ENCODE measurements around the gene CNIH4.

GRCh38 chr1:222891938-222892566 is 77.2 kb downstream of the DISP1 start:
- PRO-cap: no peak

DNA sequence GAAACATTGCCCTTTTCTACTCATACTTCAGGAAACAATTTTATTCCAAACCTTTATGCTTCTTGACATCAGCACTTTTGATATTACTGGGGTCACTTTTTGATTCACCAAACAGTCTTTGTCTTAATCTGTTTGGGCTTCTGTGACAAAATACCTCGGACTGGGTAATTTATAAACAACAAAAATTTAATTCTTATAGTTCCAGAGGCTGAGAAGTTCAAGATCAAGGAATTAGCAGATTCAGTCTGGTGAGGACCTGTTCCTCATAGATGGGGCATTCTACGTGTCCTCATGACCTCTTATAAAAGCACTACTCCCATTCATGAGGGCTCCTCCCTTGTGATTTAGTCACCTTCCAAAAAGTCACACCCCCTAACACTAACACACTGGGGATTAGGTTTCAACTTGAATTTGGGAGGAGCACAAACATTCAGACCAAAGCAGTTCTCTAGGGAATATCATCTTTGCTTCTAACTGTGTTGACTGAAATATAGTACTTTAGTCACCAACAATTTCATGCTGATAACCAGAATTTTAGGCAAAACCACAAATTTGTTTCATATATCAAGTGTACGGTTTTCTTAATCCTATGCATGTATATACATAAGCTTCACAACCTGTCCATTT is 141.5 kb downstream of the TLR5 start:
- PRO-cap: no peak

- PRO-cap: no peak
These were observed 28.2 kb downstream of the TLR5 start for GRCh38 chr1:223114843-223115298.

DNA sequence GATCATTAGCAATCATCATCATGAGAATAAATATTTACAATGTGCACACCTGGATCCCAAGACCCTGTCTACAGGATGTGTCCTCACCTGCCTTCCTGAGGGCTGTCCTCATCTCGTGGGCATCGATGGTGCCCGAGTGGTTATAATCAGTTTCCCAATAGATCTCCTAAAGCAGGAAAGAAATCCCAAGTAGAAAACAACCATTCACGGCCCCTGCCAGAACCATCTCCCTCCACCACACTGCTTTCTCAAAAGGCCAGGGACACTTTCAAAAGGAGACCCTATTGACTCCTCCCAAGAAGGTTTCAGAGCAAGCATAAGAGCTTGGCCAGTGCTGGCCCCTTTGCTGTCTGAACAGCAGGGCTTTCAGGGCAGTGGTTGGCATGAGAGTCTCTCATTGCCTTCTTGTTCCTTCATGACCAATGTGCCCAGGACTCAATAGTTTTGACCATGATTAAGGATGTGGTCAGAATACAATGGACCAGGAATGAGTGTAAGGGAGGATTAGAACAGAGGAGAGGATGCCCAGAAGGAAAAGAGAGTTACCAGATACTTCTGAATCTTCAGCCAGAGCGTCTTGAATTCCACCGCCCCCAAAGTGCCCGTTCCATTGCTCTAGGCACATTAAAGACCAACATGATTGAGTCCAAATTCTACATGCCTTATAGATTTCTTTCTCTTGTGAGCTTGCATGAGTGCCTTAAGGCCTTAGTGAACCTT is 120.7 kb downstream of the CAPN8 start:
- PRO-cap: no peak

GRCh38 chr1:223655270-223655519 is 10.3 kb downstream of the CAPN8 start:
- PRO-cap: no peak

DNA sequence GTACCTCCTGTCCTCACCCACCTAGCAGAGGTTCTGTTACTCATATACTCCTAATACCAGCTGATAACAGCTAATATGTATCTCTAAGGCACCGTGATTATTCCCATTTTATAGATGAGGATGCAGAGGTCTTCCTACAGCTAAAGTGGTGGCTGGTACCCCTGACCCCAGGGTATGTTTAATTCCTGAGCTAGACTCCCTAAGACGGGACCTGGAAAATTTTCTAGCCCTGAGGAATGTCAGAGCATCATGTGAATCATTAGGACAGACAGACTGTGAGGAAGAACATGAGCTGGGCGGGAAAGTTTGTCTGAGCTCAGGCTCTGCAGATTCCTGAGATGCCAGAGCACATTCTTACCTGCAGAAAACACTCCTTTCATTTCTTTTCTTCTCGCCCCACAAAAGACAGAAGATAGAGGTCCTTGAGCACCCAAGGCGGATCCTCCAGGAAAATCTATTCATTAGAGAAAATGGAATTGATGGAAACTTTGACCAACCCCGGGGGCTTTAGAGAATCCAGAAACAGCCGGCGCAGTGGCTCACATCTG is 6.5 kb downstream of the CAPN2 start:
- PRO-cap: no peak

DNA sequence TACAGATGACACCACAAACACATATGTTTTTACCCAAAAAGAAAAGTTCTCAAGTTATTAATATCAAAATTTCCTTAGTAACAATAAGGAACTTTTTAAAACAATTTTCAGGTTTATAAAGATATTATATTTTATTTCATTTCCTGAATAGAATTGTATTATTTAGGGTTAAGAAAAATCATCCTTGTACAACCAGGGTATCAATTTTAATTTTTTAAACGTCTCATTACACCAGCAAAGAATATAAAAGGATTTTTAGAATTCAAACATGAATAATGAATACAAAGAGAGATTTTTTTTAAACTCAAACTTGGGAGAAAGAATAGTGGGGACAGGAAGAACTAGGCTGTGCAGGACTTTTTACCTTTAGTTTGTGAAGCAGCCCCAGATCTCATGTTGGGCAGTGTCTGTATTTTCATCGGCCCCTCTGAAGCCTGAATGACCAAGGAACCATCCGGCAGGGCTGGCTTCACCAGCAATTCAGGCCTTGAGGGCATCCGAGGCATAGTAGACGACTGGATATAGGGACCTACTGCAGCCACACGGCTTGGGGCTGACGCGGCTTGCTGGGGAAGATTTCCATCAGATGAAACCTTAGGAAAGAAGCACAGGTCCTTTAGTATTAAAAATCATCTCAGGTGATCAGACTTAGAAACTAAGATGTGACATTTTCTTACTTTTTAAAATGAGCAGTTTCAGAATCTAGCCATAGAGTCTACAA is 43.8 kb downstream of the TP53BP2 start:
- PRO-cap: no peak

DNA sequence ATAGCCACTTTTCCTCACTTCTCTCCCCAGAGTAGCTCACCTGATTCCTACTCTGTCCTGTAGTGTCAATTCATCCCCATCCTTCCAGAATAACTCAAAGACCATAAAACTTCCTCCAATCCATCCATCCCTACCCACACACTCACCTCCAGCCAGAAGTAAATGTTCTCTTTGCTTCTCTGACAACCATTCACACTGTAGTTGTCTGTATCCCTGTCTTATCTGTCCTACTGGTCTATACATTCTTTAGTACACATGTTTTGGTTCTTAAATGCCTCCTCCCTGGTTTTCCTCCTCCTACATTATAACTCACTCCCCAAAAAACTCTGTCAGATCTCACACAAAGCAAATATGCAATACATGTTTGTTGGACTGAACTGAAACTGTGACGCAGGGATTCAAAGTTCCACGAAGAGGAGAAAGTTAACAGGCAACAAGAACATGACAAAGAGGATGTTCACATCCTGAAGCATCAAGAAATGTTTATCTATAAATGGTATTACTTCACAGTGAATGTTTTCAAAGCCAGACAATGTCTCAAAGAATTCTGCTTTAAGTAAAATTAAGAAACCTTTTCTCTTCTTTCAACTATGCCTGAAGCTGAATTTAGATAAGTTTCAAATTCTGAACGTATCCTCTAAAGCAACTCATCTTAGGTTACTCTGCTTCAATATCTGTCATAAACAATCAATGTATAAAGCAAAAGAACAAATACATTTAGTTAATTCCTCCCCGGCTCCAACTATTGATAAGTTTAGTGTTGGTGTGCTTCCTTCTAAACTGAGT is 10.9 kb downstream of the TP53BP2 start:
- PRO-cap: unidirectional peak, minus-strand start at position 385 of the sequence

- PRO-cap: no peak
These were observed 7.4 kb upstream of the FBXO28 start for GRCh38 chr1:224106327-224107059.

- PRO-cap: no peak
These were observed 20.2 kb downstream of the DEGS1 start for GRCh38 chr1:224203085-224203762.

GRCh38 chr1:224273424-224274148 is 56.4 kb downstream of the NVL start:
- PRO-cap: no peak

DNA sequence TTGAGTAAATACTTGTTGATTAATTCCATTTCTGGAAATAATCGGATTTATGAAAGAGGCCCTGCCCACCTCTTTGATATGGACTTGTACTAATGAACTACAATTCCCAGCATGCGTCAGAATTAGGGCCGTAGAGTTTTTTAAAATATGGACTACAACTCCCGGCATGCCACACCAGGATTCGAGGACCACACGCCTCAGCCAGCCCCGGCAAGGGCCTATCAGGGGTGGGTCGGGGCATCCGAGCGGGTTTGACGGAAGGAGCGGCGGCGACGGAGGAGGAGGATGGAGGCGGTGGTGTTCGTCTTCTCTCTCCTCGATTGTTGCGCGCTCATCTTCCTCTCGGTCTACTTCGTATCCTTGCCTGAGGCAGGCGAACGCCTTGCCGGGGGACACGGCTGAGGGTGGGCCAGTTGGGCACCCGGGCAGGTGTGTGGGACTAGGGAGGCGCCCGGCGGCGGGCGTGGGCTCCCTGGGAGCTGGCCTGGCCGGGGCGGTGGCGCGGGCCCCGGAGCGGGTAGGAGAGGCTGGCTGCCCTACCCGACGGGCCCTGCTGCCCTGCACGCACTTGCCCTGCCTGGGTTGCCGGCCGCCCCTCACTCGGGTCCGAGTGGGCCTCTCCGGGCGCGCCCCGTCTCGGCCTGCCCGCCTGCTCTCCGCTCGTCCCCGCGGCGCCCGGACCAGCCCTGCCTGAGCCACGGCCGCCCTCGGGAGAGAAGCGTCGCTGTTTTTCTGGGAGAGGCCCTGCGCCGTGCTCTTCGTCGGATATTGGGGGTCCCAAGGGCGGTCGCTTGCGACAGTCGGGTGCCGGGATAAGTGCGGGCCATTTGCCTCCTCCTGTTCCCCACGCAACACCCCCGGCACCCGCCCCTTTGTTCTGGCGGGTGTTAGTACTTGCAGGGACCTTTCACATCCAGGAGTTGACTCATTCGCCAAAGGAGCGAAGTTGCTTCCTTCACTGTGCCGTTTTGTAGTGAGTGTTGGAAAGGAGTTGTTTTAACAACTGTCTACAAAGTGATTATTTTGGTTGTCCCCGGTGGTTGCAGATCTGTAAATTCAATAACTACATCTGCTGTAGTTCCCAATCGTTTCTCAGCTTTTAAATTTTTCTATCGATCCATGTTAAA is at the start of gene CNIH4:
Gene CNIH4, plus strand, starts transcription at position 240 of the 1,127 bp plus-strand sequence.
- PRO-cap: unidirectional peak, plus-strand start at position 172 of the sequence; unidirectional peak, plus-strand start at position 248 of the sequence; unidirectional peak, minus-strand start at position 879 of the sequence

DNA sequence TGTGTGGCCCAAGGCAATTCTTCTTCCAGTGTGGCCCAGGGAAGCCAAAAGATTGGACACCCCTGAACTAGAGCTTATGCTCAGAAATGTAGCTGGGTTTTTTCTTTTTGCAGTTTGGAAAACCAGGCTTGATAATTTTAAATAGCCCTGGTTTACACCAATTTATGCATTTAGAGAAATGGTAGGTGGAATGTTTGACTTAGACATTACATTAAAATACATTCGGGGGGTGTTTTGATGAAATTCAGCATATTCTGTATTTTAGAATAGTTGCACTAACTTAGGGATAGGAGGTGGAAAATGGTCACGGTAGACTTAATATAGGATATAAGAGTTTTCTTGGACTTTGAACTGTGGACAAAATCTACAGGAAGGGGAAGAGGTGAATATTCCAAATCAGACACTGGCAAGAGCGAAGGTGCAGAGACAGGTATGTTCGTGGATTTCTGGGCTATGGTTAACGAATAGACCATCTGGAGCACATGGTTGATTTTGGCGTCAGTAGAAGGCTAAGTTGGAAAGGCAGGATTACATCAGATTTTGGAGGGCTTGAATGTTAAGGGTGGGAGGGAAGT is 2.0 kb downstream of the CNIH4 start:
- PRO-cap: no peak

DNA sequence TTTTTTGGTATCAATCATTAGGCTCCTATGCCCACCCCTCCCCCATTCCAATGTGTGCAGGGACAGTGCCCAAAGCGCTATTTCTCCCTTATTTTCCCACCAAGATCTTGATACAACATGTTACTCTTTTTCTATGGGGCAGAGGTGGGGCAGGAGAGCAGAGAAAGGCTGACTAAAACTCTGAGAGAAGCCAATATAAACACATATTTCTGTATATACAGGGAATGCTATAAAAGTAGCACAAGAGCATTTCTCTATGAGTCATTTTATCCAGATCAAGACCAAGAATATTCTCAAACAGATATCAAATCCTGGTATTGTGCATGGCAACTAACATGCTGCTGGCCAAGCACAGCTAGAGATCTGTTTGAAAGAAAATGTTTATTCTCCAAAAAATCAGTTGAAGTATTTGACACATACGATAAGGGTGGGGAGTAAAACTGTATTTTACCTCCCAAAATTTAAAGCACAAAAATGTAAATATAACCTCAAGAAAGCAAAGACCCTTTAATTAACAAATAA is 7.2 kb downstream of the WDR26 start:
- PRO-cap: no peak

- PRO-cap: no peak
These were observed 71.8 kb upstream of the WDR26 start for GRCh38 chr1:224506289-224506847.

DNA sequence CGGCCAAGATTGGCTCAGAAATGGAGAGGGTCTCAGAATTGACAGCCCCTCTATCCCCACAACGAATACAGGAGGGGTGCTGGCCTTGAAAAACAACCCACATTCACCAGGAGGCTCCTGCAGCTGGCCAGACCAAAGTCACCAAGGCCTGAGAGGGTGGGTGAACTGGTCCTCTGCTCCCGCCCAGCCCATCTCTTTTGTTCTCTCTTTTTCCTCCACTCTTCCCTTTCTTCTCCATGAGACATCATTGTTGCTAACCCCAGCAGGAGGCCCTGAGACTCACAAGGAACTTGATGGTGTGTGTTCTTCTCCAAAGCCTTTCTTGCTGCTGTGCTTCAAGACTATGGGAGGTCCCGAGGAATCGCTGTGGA is 35.9 kb downstream of the LBR start:
- PRO-cap: no peak

DNA sequence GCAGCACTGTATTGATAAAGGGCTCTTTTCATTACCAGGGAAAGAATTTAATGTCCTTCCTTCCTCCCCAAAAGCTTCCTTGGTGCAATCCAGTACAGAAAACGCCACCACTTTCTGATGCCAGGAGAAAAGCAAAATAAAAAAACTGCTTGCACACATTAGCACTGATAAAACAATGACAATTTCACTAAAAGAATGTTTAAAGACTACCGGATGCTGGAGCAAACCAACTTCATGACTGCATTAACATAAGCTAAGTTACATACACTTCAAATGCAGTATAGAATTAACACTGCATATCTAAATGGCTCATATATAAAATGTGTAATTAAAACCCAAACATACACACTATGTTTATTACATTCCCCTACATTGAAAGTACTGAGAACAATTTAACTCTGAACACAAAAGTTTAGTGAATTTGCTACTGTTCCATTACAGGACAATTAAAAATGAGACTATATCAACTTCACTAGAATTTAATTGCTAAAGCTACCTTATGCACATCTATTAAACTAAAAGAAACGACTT is 26.2 kb downstream of the LBR start:
- PRO-cap: no peak

DNA sequence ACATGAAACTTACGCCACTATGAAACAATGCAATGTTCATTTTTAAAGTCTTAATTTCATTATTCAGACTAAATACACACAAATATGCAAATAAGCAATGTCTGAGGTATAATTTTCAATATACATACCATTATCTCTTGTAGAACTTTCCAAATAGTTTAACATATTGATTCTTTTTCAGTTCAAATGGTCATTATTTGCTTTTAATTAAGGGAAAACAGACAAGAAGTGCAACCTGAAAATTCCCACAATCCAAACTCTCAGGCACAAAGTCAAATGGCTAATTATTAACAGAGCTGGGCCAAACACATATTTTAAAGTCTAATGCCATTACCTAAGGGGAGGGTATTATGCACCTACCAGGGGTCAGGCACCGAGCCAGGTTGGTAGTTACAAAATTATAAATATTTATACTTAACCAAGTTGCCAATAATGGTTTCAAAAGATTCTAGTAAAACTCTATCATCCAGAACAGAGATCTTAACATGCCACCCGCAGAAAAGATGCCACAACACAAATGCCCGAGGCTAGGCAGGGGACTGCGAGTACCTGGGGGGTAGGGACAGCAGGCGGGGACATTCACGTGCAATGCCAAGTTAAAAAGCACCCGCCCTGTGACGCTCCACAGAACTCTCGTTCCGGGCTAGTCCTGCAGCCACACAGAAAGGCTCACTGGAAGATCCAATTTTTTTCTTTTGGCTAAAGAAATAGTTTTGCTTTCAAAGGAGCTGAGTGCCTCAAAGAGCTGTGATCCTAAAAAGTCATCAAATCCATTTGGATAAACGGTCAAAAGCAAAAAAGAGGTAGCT is 14.9 kb downstream of the LBR start:
- PRO-cap: no peak

DNA sequence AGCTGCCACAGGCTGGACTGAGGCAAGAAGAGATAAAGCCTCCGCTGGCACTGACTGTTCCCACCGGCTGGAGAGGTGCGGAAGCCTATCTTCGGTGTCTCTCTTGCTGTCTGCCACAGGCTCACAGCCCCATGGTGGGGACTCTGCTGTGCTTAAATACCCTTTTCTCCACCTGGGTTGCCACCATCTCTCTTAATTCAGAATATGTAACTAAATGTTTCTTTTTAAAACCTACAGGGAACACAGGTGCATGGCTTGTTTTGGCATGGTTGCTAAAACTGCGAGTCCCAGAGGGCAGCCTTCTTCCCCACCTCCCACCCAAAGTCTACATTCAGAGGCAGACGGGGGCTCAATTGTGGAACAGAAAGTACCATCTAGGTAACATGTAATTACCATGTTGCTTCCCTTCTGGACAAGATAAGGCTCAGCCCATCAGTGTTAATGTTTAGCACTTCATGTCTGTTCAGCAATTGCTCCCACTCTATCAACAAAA is 8.2 kb upstream of the LBR start:
- PRO-cap: no peak

- PRO-cap: no peak
These were observed 26.3 kb upstream of the LBR start for GRCh38 chr1:225454025-225454609.